ENCODE measurements around the genes TEX19 and CYBC1.

DNA sequence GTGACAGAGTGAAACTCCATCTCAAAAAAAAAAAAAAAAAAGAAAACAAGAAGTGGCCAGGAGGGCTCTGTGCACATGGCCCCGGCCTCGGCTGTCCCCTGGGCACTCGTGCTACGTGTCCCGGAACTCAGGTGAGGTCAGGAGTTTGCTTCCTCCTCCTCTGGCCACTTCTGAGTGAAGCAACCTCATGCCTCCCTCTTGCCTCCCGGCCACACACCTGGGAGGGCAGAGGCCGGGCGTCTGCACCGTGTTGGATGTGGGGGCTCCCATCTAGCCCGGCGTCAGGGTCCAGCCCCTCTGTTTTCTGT lies 22.1 kb downstream of the ASPSCR1 start:
- PRO-cap, result no peak
- RAMPAGE, long total RNA, 2 experiments, result no peak in any of the 2 experiments

- PRO-cap, result no peak
- RAMPAGE, long total RNA, 2 experiments, result no peak in any of the 2 experiments
These were observed 2.6 kb downstream of the DCXR start for GRCh38 chr17:82034885-82035356.

- PRO-cap, result no peak
- RAMPAGE, long total RNA, 2 experiments, result no peak in any of the 2 experiments
These were observed 4.9 kb downstream of the GPS1 start for GRCh38 chr17:82056468-82057114.

DNA sequence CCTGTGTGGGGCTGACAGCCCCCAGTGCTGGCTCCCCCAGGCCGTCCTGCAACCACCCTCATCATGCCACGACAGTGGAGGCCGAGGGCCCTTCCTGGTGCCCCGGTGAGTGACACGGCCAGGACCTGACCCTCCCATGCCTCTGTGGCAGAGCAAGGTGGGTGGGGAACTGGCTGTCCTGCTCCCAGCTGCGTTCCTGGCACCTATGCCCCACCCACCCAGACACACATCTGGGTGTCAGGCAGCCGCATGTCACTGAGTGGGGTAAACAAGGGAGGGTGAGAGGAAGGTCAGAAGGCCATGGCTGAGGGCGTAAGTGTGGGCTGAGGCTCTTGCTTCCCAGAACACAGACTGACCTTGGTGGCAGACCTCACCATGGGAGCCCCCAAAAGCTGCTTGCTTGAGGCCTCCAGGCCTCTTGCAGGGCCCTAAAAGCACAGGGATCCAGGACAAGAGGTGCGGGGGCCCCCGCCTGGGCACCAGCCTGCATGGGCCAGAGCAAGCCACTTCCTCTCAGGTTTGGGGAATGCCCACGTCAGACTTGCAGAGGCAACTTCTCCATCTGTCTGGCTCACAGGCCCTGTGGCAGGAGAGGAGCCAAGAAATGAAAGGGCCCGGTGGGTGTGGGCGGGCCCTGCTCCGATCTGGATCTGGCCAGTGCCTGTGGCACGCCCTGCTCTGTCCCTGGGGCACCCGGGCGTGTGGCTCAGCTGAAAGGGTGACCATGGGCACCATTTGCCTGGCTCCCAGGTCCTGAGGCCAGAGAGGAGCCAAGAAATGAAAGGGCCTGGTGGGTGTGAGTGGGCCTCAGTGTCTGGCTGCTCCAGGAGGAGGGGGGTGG lies 3.9 kb upstream of the CCDC57 start:
- PRO-cap, result bidirectional peak, plus-strand start at position 709 of the sequence, minus-strand start at position 474 of the sequence
- RAMPAGE, long total RNA, 2 experiments, result no peak in any of the 2 experiments

DNA sequence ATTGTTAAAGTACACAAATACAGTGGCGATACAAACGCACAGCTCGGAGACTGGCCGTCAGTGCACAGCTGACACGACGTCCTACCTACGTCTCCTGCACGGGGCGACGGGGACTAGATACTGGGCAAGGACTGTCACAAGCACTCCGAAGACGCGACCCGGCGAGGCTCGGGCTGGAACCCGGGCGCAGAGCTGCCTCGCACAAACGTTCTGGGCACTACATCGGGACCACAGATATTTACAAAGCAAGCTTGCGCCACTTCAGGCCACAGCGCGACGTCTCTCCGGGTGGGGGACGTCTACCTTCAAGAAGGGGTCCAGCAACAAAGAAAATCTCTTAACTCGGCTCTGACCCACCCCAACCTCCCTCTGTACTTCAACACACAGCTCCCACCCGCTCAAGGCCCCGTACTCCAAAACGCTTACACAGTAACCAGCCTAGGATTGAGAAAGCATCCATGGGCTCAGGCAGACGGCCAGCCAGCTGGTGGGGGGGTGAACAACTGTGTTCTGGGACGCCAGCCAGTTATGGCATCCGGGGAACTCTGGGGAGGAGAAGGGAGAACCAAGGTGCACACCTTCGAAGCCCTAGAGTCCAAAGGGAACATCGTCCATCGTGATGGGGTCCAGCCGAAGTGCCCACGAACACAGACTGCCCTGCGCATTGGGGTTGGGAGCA lies 14.0 kb downstream of the SLC16A3 start:
- PRO-cap, result no peak
- RAMPAGE, long total RNA, 2 experiments, result no peak in any of the 2 experiments

DNA sequence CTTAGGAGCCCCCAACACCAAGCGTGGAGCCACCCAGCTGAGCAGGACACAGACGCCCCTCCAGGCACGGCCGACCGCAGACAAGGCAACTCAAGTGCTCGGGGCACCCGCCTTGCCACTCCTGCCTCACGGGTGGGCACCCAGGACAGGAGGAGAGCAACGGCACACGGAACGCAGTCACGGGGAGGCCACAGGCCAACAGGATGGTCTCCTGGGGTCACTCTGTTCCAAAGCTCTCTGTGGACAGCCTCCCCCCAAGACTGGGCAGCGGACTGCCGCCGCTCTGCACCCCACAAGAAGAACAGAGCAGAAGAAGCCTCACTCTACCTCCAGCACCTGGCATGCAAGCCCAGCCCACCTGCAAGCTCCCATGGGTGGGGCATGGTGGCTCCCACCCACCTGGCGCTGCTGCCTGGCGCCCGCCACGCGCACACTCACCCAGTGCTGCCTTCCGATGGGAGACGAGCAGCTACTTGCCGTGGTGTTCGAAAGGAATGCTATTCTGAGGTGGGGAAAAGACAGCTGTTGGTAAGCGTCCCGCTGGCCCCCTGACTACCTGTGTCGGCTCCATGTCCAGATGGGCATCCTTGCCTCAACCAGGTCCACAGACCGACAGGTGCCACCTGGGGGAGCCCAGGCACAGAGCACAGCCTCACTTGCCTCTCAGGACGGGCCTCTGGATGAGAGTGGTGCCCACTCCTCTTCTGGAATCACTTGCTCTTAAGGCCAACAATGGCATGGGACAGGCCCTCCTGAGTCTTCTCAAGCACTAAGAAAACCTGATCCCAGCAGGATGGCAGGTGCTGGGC lies 16.9 kb downstream of the SLC16A3 start:
- PRO-cap, result no peak
- RAMPAGE, long total RNA, 2 experiments, result no peak in any of the 2 experiments

DNA sequence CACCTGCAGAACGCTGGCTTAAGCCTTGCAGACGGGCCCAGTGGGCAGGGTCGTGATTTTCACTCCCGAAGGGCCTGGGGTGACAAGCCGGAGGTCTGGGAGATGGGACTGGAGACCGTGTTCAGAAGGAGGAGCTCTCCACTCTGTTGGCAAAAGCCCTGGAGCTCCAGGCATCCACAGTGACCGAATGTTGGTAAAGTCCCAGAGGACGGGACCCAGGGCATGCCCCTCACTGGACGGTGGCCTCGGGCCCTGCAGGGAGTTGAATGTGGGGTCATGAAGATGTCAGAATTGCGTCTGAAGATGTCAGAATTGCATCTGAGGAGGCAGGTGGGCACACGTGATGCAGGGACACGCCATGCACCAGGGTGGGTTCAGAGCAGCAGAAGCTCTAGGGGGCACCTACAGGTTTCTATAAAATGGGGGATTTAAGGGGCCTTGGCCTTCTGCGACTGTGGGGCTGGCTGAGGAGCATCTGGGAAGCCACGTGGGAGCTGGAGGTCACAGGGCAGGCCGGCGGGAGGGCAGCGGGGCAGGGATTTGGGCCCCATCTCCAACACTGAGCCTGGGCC lies 18.5 kb downstream of the CD7 start:
- PRO-cap, result no peak
- RAMPAGE, long total RNA, 2 experiments, result no peak in any of the 2 experiments

- PRO-cap, result no peak
- RAMPAGE, long total RNA, 2 experiments, result no peak in any of the 2 experiments
These were observed 7.4 kb downstream of the CD7 start for GRCh38 chr17:82309851-82310511.

DNA sequence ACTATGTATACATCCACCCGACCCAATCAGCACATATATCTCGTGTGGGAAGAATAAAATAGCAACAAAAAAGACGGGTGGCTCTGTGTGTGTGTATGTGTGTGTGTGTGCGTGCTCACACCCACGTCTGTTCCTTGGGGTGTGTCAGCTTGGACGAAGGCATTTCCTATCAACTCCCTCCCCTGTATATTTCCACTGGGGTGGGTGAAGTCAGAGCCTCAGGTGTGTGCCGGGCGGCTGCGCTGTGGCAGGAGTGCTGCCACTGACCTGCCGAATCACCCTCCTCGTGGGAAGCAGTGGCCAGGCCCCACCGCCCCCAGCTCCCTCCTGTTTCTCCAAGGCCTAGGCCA lies 7.6 kb upstream of the CD7 start:
- PRO-cap, result no peak
- RAMPAGE, long total RNA, 2 experiments, result no peak in any of the 2 experiments

- PRO-cap, result unidirectional peak, minus-strand start at chr17:82349905
- RAMPAGE, long total RNA, 2 experiments, result no peak in any of the 2 experiments
These were observed 9.5 kb upstream of the TEX19 start for GRCh38 chr17:82349259-82350187.

- PRO-cap, result no peak
- RAMPAGE, long total RNA, 2 experiments, result no peak in any of the 2 experiments
These were observed at the start of gene TEX19 for GRCh38 chr17:82358964-82359427. TSS of gene TEX19 (plus strand) at chr17:82359247.

DNA sequence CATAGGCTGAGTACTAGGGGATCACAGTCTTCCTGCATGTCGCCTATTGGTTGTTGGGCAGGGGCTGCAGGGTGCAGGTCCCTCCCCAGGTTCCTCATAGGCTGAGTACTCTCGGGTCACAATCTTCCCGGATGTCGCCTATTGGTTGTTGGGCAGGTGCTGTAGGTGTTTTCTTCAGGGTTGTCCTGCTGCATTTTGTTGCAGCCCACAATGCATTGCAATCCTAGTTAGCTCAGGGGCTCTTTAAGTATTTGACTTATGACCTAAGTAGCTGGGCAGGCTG lies 3.6 kb upstream of the UTS2R start:
- PRO-cap, result no peak
- RAMPAGE, long total RNA, 2 experiments, result no peak in any of the 2 experiments

DNA sequence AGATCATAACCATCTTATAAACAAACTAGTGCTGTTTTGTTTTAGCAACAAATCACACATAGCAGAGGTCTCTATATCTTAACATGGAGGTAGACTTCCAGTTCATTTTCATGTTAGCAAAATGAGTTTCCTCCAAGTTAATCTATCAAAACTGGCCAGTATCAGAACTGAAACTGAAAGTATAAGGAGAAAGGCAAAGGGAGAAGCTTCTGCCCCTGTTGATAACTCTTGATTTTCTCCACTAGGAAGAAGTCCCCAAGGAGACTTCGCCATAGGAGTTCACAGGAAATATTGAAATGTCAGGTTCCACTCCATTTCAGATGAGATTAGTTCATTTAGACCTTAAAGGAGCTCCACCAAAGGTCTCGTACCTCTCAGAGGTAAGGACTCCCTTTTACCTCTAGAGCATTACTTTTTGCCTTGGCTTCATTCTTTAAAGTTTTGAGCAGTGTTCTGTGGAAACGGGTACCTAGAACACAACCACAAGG lies 1.2 kb upstream of the OGFOD3 start:
- PRO-cap, result no peak
- RAMPAGE, long total RNA, 2 experiments, result no peak in any of the 2 experiments

GRCh38 chr17:82423977-82424522 lies 5.7 kb upstream of the OGFOD3 start:
- PRO-cap, result no peak
- RAMPAGE, long total RNA, 2 experiments, result no peak in any of the 2 experiments

DNA sequence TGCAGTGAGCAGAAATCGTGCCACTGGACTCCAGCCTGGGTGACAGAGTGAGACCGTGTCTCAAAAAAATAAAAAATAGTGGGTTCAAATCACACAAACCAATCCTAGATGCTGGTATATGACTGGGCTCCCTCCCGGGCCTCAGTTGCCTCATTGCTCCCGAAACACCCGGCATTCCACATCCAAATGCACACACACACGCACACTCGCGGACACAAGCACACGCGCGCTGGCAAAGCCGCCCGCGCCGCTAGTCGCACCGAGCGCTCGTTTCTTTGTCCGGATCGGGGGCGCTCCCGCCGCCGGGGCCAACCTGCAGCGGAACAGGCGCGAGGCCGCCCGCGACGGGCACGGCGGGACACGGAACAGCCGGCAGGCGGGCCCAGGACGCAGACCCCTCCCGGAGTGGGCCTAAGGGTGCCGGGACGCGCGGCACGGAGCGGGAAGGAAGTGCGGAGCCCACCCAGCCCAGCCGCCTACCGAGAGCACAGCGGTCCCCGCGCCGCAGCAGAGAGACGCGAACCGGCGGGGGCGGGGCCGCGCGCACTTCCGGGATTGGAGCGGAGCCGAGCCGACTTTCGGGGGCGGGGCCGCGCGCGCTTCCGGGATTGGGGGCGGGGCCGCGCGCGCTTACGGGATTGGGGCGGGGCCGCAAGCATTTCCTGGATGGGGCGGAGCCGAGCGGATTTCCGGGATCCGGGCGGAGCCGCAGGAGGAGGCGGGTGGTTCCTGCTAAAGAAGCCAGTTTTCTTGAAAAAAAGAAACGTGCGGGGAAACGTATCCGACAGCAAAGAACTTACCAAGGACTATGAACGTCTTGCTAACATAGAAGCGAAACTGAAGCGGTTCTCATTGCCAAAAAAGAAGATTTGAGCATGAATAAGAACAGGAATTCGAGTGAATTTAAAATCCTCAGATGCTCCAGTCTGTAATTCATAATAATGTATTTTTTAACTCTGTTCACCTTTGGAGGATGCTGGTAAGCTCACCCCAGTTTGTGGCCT lies at the start of gene CYBC1:
Gene CYBC1, minus strand, starts transcription at position 533 of the 1,004 bp plus-strand sequence.
- PRO-cap, result bidirectional peak, plus-strand start at position 694 of the sequence, minus-strand start at position 557 of the sequence
- RAMPAGE, long total RNA, 2 experiments, result start-site peak on the minus strand in 2 of 2 experiments, centred at positions 509 to 512 of the sequence, 27 to 36 reads per replicate

DNA sequence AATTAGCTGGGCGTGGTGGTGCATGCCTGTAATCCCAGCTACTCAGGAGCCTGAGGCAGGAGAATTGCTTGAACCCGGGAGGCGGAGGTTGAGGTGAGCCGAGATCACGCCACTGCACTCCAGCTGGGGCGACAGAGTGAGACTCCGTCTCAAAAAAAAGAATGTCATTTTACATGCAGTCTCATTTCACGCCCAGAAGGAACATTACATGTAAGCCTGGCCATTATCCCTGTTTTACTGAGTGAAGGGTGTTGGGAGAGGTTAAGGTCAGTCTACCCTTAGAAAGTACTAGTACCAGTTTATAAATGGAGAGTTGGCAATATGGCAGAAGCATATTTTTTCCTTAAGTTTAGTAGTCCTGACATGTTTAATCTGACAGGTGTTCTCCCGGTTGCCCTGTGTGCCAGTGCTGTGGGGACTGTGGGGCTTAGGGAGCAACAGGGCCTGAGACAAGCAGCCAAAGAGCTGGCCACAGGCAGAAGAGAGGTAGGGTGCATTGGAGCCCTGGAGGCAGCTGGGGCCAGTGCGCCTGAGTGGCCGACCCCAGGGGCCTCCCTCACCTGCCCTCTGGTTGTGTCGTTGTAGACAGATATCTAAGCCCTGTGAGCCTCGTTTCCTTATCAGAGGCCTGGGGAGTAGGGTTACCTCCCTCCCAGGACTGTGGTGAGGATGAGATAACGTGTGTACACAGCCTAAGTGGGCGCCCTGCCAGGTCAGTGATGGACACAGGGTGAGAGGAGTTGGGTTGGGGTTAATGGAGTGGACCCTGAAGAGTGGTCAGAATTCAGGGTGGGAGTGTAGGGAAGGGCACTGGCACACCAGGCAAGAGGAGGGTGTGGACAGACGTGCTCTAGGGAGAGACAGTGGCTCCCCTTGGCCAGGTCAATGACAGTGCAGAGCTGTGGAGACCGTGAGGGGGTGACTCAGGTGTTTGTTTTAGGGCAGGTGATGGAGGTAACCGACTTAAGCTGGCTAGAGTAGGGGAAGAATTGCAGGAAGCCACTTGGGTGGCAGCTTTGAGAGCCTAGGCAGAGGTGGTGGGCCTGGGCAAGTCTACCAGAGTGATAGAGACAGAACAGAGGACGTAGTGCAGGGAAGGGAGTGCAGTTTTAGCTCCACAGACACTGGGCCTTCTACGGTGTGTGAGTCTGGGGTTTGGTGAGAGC lies 3.3 kb downstream of the NARF start:
- PRO-cap, result no peak
- RAMPAGE, long total RNA, 2 experiments, result no peak in any of the 2 experiments

- PRO-cap, result bidirectional peak, plus-strand start at chr17:82497352, minus-strand start at chr17:82497256
- RAMPAGE, long total RNA, 2 experiments, result no peak in any of the 2 experiments
These were observed 22.5 kb upstream of the FOXK2 start for GRCh38 chr17:82496913-82497520.

DNA sequence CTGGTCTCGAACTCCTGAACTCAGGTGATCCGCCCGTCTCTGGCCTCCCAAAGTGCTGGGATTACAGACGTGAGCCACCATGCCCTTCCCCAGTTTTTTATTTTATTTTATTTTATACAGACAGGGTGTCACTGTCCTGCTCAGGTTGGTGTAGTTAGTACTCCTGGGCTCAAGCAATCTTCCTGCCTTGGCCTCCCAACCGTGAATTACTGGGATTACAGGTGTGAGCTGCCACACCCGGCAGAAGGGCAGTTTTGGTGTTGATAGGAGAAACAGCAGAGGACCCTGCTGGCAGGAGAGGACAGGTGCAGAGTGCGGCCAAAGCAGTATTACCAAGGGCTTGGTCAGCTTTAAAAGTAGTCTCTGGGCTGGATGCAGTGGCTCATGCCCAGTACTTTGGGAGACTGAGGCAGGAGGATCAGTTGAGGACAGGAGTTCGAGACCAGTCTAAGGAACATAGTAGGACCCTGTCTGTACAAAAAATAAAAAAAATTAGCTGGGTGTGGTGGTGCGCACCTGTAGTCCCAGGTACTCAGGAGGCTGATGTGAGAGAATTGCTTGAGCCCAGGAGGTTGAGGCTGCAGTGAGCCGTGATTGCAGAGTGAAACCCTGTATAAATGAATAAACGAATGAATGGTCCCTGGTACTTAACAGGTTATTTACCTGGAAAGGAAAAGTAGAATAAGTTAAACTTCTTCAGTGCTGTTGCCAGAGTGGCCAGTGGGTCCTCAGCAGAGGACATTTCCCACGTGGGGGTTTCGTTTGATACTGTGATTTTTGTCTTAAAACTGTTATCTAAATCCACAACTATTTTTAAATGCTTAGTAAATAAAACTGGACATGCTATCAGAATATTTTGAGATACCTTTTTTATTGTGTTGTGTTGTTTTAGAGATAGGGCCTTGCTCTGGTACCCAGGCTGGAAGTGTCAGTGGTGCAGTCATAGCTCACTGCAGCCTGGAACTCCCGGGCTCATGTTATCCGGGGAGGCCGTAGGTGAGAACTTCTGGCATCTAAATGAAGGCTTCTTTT lies 23.2 kb downstream of the FOXK2 start:
- PRO-cap, result no peak
- RAMPAGE, long total RNA, 2 experiments, result no peak in any of the 2 experiments

- PRO-cap, result no peak
- RAMPAGE, long total RNA, 2 experiments, result no peak in any of the 2 experiments
These were observed 29.1 kb downstream of the FOXK2 start for GRCh38 chr17:82548533-82549202.

- PRO-cap, result no peak
- RAMPAGE, long total RNA, 2 experiments, result no peak in any of the 2 experiments
These were observed 20.3 kb upstream of the WDR45B start for GRCh38 chr17:82668410-82669112.